CMK (cell line): ENCODE measurements around a stretch of chr2.

- RRBS, result no CpG with 5 or more reads among the region's 14 CpGs
Measured at GRCh38 chr2:102143341-102144130, 990 bp downstream of the IL1R1 start.

- RRBS, result no CpG with 5 or more reads among the region's 6 CpGs
Measured at GRCh38 chr2:102178686-102179513, 7.9 kb upstream of the IL1RL2 start.

GRCh38 chr2:102336364-102337455 is 18.9 kb upstream of the IL18R1 start:
- RRBS, result no CpG with 5 or more reads among the region's 7 CpGs

DNA sequence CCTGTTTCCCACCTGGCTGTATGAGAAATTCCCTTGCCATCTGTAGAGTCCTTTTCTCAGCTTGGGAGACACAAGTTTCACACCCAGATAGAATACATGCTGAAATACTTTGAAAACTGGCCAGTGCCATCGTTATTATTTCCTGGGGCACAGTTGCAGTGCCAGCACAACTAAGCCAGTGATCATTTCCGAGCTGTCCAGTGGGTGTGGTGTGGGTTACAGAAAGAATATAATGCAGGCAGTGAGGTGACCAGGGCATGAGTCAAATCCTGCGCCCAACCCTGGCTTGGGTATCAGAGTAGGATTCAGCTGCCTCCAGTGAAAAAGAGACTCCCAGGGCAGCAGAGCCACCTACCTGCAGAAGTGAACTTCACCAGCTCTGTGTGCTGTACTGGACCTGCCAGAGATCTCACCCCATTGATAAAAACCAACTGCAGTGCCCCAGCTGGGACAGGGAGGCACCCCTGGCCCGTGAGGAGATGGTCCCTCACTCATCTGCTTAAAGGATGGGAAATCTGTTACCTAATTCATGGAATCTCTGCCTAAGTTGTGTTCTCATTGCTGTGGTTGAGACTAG is 18.0 kb downstream of the SLC9A2 start:
- RRBS, result no CpG with 5 or more reads among the region's 4 CpGs

GRCh38 chr2:102664390-102664853 is 45.1 kb downstream of the SLC9A2 start:
- RRBS, result no CpG with 5 or more reads among the region's 2 CpGs

GRCh38 chr2:104531956-104532227 is 322.0 kb upstream of the POU3F3 start:
- RRBS, result no CpG with 5 or more reads among the region's 3 CpGs

- RRBS, result no CpG with 5 or more reads among the region's 28 CpGs
Measured at GRCh38 chr2:104852249-104852566, 1.7 kb upstream of the POU3F3 start.

DNA sequence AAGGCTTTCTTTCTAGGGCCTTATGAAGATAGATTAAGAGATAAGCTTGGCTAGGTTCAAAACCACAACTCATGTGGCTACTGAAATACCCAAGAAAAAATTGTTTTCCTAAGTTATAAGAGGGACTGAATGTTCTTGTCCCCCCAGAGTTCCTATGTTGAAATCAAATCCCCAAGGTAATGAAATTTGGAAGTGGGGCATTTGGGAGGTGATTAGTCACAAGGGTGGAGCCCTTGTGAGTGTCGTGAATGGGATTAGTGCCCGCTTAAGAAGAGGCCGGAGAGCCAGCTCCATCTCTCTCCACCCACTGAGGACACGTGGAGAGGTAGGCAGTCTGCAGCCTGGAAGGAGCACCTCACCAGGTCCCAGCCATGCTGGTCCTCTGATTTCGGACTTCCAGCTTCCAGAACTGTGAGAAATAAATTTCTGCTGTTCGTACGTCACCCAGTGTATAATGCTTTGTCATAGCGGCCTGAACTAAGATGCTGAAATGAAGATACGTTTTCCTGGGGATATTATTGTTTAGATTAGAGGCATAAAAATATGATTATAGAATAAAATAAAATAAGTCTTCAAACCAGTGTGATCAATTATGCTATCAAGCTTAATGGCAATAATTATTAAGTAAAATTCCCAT is 44.1 kb downstream of the POU3F3 start:
- RRBS, result no CpG with 5 or more reads among the region's 9 CpGs

- RRBS, result no CpG with 5 or more reads among the region's 21 CpGs
Measured at GRCh38 chr2:105102700-105103531, 65.0 kb downstream of the MRPS9 start.

GRCh38 chr2:105184232-105184647 is 57.3 kb upstream of the GPR45 start:
- RRBS, result no CpG with 5 or more reads among the region's 9 CpGs

- RRBS, result no CpG with 5 or more reads among the region's 28 CpGs
Measured at GRCh38 chr2:105369552-105370617, 29.0 kb downstream of the FHL2 start.

GRCh38 chr2:105380835-105381424 is 17.9 kb downstream of the FHL2 start:
- RRBS, result no CpG with 5 or more reads among the region's 10 CpGs

- RRBS, result no CpG with 5 or more reads among the region's 3 CpGs
Measured at GRCh38 chr2:105397781-105398217, 1.1 kb downstream of the FHL2 start.

DNA sequence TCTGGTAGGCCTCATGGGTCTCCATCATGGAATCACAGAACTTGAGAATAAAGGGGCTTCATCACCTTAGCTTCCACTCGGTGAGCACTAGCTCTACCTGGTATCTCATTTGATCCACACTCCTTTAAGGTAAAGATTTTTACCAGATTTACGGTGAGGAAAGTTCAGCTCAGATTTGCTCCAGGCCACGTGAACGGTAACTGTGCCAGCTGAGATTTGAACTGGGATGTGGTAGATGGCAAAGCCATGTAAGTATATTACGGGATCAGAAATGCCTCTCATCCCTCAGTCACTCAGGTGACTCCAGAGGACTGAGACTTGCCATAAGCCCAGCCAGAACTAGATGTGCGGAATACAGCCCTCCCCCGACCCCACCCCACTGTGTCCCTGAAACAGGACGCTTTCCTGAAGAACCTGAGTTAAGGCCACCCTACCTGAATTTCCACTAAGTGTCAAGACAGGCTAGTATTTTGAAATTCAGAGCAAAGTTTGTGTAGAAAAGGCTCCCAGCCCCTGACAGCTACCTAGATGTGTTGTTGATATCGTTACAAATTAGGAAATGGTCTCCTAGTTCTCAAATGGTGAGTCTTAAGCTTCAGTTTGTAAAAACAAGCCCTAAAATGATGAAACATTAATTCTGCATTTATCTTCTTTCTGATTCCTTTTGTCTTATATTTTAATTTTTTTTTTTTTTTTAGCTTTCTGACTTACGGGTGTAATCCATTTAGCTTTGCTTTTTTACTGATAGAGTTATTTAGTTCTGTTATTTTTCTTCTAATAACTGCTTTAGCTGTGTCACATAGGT is 1.4 kb upstream of the FHL2 start:
- RRBS, result no CpG with 5 or more reads among the region's 10 CpGs

DNA sequence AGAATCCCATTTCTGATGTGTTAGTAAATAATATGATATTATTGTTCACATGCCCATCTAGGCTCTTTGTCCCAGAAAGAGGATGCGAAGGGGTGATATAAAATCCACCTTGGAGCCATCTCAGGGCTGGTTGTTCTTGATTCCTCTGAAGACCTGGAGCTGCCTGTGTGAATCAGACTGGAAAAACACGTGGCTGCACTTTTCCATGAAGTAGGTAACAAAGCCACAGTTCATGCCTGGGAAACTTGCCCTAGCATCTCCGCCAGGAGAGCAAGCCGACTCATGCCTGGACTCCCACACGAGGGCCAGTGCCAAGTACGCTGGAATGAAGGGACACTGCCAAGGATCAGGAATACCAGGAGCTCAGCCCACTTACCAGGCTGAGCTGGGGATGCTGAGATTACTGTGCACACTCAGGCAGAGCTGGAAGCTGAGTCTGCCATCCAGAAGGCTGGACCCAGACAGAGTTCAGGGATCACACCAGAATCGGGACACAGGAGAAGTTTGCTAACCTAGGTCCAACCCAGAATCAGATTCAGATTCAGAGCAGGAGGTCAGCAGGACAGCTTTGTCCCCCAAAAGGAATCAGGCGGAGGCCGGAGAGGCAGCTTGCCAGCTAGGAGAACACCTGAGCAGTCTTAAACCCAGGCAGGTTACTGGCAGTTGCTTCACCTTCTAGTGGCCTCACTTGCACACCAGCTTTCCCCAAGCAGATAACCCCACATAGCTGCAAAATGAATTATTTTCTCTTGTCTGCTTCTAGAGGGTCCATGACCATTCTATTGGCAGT is 11.0 kb upstream of the FHL2 start:
- RRBS, result no CpG with 5 or more reads among the region's 9 CpGs

DNA sequence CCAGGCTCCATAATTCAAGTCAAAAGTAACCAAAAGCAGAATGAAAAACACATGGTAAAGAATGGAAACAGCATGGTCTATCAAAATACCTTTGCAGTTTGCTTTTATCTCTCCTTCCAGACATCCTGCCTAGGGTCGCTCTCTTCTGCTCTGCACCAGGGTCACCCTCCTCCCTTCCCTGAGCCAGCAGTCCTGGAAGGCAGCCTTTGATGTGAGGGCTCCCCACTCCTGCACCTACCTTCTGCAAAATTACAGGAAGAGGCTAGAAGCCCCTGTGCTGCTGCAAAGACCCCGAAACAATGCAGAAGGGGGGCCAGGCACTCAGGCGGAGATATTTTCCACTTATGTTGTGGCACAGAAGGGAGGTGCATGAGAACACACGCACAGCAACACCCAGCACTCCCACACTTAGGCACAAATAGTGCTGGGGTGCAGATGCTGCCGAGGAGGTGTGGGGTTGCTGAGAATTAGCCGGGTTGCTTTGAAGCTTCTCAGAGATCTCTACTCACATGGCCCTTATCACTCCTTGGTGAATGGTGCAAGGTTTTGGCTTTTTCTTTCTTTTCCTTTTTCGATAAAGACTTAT is 27.6 kb upstream of the FHL2 start:
- RRBS, result no CpG with 5 or more reads among the region's 7 CpGs

GRCh38 chr2:105487517-105488181 is 88.8 kb upstream of the FHL2 start:
- RRBS, result no CpG with 5 or more reads among the region's 16 CpGs

GRCh38 chr2:105800137-105800716 is 55.5 kb downstream of the NCK2 start:
- RRBS, result 98% methylated on average over 3 of the region's 9 CpGs

DNA sequence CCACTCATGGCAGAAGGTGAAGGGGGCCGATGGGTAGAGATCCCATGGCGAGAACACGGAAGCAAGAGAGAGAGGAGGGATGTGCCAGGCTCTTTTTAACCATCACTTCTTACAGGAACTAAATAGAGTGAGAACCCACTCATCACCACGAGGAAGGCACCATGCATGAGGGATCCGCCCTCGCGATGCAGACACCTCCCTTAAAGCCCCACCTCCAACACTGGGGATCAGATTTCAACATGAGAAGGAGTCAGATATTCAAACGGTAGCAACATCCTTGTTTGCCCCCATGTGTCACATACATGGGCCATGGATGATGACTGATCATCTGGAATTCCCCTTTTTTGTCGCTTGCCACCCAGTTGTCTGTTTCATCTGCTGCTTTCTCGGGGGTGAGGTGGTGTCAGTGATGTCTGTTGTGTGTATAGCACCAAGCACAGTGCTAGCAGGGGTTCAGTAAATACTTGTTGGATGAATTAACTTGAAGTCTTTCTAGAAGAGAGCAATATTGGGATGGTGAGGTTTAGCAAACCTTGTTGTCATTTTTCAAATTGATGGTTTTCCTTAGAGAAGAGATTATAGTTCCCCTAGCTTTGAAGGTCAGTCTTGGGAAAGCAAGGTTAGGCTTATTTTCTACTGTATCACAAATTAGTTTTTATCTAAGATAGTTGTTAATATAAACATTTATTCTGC is 57.9 kb downstream of the NCK2 start:
- RRBS, result no CpG with 5 or more reads among the region's 10 CpGs

DNA sequence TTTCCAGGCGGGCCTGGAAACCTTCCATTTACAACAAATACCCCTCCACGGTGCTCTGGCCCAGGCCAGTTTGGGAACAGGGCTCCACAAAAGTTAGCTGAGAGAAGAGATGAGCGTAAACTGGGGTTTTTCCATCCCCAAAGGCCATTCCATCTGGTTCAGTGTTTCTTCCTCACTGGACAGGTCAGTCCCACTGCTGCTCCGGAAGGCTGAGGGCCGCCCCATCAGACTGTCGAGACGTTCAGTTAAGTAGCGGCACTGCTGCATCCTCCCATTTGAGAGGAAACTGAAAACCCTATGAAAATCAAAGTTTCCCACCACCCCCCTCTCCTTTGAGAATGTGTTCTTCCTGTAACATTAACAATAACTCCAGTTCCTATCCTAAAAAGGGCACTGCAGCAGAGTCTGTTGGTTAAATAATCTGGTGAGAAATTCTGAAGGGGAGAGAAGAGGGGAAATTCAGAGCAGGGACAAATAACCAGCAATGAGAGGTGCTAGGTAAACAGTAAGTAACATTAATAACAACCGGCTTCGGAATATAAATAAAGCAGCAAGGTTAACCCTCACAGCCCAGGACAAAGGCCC is 55.5 kb downstream of the UXS1 start:
- RRBS, result no CpG with 5 or more reads among the region's 10 CpGs